A549 (cell line): Measurements from ENCODE around the genes C11orf65 and POU2AF2.

DNA sequence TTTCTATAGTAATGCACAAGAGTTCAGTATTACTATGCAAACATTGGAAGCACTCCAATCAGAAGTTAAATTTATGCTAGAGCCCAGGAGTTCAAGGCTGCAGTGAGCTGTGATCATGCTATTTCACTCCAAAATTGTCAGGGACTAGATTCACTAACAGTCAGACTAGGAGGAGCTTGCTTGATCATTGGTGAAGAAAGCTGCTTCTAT is 32.5 kb upstream of the TMEM123 start:
- PRO-cap, result no peak
CAGE:
- cytosol, long polyA plus RNA, result no peak
- long polyA plus RNA, result no peak
- nucleus, long polyA plus RNA, result no peak

GRCh38 chr11:103171496-103171880 is 62.3 kb downstream of the DYNC2H1 start:
- PRO-cap, result no peak
CAGE:
- cytosol, long polyA plus RNA, result no peak
- long polyA plus RNA, result no peak
- nucleus, long polyA plus RNA, result no peak

DNA sequence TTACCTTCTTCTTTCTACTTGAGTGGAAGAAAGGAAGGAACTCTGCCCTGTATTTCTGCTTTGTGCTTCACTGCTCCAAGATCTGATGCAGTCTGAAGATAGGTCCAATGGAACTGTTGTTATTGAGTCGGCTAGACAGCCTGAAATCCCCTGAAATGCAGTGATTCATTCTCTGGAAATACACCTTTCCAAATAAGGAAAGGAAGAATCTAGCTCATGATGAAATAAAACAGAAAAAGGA is 322.8 kb downstream of the GUCY1A2 start:
- PRO-cap, result no peak
CAGE:
- cytosol, long polyA plus RNA, result no peak
- long polyA plus RNA, result no peak
- nucleus, long polyA plus RNA, result no peak

- PRO-cap, result no peak
CAGE:
- cytosol, long polyA plus RNA, result no peak
- long polyA plus RNA, result no peak
- nucleus, long polyA plus RNA, result no peak
These were observed 28.0 kb downstream of the GUCY1A2 start for GRCh38 chr11:106990088-106990845.

GRCh38 chr11:107769031-107769553 is 57.2 kb upstream of the SLN start:
- PRO-cap, result no peak
CAGE:
- cytosol, long polyA plus RNA, result no peak
- long polyA plus RNA, result no peak
- nucleus, long polyA plus RNA, result no peak

GRCh38 chr11:107935749-107936001 is 7.4 kb downstream of the RAB39A start:
- PRO-cap, result no peak
CAGE:
- cytosol, long polyA plus RNA, result no peak
- long polyA plus RNA, result no peak
- nucleus, long polyA plus RNA, result no peak

- PRO-cap, result bidirectional peak, plus-strand start at chr11:108467614, minus-strand start at chr11:108467481
CAGE:
- cytosol, long polyA plus RNA, result start-site peak on the minus strand at chr11:108467493-108467531, 30 and 35 reads in 2 replicates
- long polyA plus RNA, result no peak
- nucleus, long polyA plus RNA, result start-site peak on the minus strand at chr11:108467500-108467541, 40 and 8 reads in 2 replicates
These were observed at the start of gene C11orf65 for GRCh38 chr11:108466598-108467745. C11orf65 (minus strand) TSS chr11:108467529.

DNA sequence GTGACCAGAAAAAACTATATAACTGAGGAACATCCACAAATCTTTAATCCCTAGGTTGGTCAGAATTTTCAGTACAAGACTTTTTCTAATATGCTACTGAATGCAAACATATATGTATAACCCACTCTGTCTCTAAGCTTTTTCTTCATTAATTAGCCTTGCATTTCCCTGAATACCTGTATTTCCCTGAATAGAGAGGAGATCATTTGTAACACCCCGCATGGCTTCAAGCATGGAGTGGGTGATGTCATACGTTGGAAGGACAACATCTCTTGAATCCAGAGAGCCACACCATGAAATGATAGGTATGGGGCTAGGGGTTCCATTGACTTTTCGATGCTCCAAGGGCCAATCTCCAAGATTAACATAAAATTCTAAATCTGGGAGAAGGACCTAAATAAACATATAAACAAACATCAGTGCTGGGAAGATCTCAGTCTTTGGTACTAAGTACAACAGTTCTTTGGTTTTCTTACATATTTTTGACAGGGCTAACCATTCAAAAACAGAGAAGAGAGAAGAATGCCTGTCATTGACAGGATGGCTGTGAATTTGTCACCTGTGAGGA is 14.6 kb upstream of the C11orf65 start:
- PRO-cap, result no peak
CAGE:
- cytosol, long polyA plus RNA, result no peak
- long polyA plus RNA, result no peak
- nucleus, long polyA plus RNA, result no peak

GRCh38 chr11:108886114-108886694 is 221.3 kb downstream of the DDX10 start:
- PRO-cap, result no peak
CAGE:
- cytosol, long polyA plus RNA, result no peak
- long polyA plus RNA, result no peak
- nucleus, long polyA plus RNA, result no peak

- PRO-cap, result no peak
CAGE:
- cytosol, long polyA plus RNA, result no peak
- long polyA plus RNA, result no peak
- nucleus, long polyA plus RNA, result no peak
These were observed 1.8 kb upstream of the RDX start for GRCh38 chr11:110298205-110298613.

DNA sequence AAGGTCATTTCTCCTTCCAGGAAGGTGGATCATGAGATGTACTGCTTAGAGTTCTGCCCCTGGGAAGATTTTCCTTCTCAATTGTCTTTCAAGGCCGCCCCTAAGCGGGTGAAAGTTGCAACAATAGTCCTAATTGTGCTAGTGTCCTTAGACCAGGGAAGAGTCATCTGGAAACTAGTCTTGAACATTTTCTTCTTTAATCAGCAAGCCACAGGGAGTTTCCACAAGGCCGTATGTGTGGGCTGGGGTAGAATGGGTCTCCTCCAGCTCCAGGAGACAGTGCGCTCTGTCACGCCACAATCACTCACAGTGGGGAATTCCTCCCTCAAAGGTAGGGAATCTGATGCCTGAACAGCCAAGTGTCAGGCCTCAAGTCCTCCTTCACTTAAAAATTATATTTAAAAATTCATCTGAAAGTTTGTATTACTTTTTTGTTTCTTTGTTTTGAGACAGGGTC is 53.3 kb upstream of the RDX start:
- PRO-cap, result no peak
CAGE:
- cytosol, long polyA plus RNA, result no peak
- long polyA plus RNA, result no peak
- nucleus, long polyA plus RNA, result no peak

GRCh38 chr11:110456820-110457086 is 27.0 kb downstream of the FDX1 start:
- PRO-cap, result no peak
CAGE:
- cytosol, long polyA plus RNA, result no peak
- long polyA plus RNA, result no peak
- nucleus, long polyA plus RNA, result no peak

- PRO-cap, result no peak
CAGE:
- cytosol, long polyA plus RNA, result no peak
- long polyA plus RNA, result no peak
- nucleus, long polyA plus RNA, result no peak
These were observed at the start of gene POU2AF2 for GRCh38 chr11:111245654-111245998. POU2AF2 (plus strand) TSS chr11:111245725.

DNA sequence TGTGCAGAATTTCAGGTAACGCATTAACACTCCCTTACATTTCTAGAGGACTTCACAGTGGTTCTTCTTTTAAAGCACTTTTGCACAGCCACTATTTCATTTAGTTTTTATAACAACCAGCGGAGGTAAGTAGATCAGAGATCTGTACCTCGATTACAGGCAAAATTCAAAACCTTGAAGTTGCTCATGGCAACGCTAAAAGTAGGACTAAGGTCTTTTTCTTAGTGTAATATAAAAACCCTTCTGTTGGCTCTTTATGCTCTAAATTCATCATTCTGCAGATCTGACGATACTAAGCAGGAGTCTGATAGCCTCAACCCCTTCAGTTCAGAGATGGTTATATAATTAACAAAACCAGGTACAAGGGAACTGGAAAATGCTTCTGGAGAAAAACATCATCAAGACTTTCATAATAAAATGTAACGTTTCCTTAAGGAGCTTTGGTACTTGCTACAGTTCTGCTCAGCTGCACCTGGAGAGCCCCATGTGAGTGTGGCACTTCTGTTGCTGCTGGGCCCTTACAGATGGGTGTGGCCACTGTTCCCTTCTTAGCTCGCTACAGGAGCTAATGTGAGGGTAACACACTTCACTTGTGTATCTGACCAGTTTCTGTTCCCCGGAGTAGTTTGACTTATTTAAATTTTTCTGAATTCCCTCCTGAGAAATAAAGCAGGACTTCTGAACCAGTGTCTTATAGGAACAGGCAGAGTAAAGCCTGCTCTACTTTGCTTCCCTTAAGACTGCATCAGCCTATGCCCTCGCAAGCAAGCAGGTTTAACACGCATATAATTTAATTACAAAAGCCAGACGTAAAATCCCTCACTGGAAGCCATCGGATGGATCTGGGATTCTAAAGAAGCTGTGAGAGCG is 3.9 kb downstream of the POU2AF3 start:
- PRO-cap, result no peak
CAGE:
- cytosol, long polyA plus RNA, result no peak
- long polyA plus RNA, result no peak
- nucleus, long polyA plus RNA, result no peak

GRCh38 chr11:111304631-111305812 is 6.7 kb downstream of the POU2AF3 start:
- PRO-cap, result no peak
CAGE:
- cytosol, long polyA plus RNA, result no peak
- long polyA plus RNA, result no peak
- nucleus, long polyA plus RNA, result no peak

- PRO-cap, result no peak
CAGE:
- cytosol, long polyA plus RNA, result no peak
- long polyA plus RNA, result no peak
- nucleus, long polyA plus RNA, result no peak
These were observed 11.6 kb downstream of the POU2AF1 start for GRCh38 chr11:111367357-111368027.

DNA sequence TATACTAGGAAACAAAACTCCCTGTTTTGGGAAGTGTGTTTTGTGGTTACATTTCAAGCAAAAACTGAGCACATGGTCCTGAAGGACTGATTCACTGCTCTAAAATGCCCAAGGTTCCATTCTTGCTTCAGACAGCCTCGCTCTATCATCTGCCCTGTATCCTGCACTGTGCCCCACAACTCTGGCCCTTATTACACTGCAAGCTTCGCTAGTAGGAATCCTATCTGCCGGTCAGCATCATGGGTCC is 21.2 kb downstream of the LAYN start:
- PRO-cap, result no peak
CAGE:
- cytosol, long polyA plus RNA, result no peak
- long polyA plus RNA, result no peak
- nucleus, long polyA plus RNA, result no peak

DNA sequence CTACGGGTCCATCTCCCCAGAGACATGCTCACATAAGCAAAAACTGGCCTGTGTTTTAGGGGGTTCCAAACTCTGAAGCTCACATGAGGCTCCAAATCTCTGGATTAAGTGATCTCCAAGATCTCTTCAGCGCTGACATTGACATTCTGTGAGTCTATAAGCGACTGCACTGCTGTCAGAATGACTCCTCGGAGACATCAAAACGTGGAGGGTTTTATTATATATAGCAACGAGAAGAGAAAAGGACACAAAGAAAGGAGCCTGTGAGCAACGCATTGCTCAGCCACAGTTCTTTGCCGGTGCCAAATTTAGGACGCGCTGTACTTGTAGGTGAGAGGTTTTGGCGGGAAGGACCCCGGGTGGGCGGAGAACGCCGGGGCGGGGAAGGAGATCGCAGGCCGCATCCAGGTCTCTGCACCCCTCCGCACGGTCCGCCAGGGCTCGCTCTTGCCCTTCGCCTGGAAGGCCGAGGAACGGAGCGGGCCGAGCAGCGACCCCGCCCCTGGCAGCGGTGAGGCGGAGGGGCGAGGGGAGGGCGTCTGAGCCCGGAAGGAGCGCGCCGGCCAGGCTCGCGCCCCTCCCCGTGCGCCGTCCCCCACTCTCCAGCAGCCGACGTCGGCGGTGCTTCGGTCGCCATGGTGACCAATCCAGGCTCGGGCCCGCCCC is 413 bp upstream of the SIK2 start:
- PRO-cap, result bidirectional peak, plus-strand start outside the sequence, minus-strand start at position 457 of the sequence
CAGE:
- cytosol, long polyA plus RNA, result no peak
- long polyA plus RNA, result no peak
- nucleus, long polyA plus RNA, result no peak

- PRO-cap, result no peak
CAGE:
- cytosol, long polyA plus RNA, result no peak
- long polyA plus RNA, result no peak
- nucleus, long polyA plus RNA, result no peak
These were observed 21.4 kb downstream of the SIK2 start for GRCh38 chr11:111623653-111624120.

DNA sequence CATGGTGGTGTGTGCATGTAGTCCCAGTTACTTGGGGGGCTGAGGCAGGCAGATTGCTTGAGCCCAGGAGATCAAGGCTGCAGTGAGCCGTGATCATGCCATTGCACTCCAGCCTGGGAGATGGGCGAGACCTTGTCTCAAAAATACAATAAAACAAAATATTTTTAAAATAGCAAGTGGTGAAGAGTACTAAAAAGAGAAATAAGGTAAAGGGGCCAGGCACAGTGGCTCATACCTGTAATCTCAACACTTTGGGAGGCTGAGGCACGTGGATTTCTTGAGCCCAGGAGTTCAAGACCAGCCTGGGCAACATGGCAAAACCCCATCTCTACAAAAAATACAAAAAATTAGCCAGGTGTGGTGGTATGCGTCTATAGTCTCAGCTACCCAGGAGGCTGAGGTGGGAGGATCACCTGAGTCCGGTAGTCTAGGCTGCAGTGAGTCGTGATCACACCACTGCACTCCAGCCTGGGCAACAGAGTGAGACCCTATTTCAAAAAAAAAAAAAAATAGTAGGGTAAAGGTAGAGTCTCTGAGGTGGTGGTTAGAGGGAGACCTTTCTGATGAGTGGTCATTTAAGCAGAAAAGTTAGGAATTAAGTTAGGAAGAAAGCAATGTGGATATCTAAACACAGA is 60.6 kb downstream of the SIK2 start:
- PRO-cap, result no peak
CAGE:
- cytosol, long polyA plus RNA, result no peak
- long polyA plus RNA, result no peak
- nucleus, long polyA plus RNA, result no peak